Metanephros (tissue), 2 donors: ENCODE data around the genes CDCA4, GPR132 and BTBD6.

DNA sequence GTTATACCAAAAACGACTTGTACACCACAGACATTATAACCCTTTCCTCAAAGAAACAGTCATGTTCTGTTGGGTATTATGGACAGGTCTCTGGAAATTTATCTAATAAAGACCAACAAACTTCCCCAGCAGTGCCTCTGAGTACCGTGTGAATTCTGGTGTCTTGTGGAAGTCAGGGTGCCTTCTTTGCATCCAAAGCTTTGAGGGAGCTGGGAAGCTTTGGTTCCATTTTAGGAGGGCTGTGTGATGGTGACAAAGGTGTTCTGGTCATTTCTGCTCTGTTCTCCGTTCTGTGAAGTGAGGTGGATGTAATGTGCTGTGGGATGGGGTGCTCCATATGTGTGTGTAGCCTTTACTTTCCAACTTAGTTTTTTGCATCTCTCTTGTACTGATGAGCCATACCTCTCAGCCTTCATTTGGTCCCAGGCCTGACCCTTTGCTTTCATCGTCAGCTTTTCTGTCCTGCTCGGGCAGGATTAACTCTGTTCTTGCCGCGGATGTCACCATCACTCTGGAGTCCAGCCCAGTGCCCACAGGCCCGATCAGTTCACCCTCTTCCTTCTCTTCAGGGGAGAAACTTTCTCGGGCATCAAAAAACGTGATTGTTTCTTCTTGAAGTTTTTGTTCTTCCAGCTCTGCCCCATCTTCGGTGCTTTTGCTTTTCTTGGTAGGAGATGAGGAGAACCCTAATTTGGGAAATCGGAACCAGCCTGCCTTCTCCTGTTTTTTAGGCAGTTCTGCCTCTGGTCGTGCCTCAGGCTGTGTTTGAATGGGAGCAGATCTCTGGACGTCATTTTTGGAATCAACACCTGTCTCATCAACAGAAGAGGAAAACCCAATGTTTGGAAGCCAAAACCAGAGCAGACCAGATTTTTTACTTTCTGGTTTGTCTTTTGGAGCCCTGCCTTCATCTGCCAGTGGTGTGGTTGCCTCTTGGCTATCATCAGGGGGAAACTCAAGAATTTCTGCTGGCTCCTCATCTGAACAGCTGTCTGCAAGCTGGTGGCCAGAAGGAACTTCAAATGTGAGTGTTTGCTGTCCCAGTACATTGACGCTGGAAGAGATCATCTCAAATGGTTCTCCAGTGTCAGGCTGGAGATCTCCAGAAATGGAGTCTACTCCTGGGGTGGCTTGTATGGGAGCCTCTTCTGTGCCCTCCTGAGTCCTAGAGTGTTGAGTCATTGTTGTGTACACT, 13.4 kb downstream of the PLD4 start:
- RAMPAGE, long total RNA: no peak

- RAMPAGE, long total RNA: no peak
Measured at GRCh38 chr14:105020736-105021577, at the start of gene CDCA4. Gene CDCA4 (minus strand): TSS chr14:105021083.

GRCh38 chr14:105033295-105034198, 12.7 kb upstream of the CDCA4 start:
- RAMPAGE, long total RNA: no peak

GRCh38 chr14:105065340-105066295, at the start of gene GPR132:
Gene GPR132 (minus strand): TSS chr14:105065430.
- RAMPAGE, long total RNA: no peak

GRCh38 chr14:105092982-105093722, 27.9 kb upstream of the GPR132 start:
- RAMPAGE, long total RNA: no peak

DNA sequence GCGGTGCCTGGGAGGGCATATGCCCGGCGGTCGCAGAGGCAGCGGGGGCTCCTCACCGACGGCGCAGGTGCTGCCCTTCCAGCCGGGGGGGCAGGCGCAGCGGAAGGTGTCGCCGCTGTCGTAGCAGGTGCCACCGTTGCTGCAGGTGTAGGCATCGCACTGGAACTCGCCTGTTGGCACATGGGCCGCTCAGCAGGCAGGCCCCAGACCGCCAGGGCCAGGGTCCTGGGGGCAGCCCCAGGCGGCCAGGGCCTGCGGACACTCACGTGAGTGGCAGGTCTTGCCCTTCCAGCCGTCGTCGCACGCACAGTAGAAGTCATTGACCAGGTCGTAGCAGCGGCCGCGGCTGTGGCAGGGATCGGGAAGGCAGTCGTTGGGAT, 20.5 kb downstream of the JAG2 start:
- RAMPAGE, long total RNA: no peak

GRCh38 chr14:105199037-105199581, 18.0 kb upstream of the NUDT14 start:
- RAMPAGE, long total RNA: no peak

GRCh38 chr14:105248239-105248692, at the start of gene BTBD6:
Gene BTBD6 (plus strand): TSS chr14:105248533.
- RAMPAGE, long total RNA: no peak

DNA sequence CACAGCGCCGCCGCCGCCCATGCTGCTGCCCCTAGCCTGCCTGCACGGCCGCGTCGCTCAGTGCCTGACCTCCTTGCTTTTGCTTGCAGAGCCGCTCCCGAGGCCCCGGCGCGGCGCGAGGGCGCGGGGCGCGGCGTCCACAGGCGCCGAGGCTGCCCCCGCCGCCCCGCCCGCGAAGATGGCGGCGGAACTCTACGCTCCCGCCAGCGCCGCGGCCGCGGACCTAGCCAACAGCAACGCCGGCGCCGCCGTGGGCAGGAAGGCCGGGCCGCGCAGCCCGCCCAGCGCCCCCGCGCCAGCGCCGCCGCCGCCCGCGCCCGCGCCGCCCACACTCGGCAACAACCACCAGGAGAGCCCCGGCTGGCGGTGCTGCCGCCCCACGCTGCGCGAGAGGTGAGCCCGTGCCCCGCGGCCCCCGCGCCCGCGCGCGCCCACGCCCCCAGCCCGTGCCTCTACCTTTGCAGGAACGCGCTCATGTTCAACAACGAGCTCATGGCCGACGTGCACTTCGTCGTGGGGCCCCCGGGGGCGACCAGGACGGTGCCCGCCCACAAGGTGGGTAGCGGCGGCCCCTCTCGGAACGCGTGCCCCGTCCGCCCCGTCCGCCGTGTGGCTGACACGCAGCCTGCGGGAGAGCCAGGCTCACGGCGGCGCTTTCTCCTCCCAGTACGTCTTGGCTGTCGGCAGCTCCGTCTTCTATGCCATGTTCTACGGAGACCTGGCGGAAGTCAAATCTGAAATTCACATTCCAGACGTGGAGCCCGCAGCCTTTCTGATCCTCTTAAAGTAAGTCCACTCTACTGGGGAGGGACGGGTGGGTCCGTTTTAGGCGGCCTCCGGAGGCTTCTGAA, 585 bp downstream of the BTBD6 start:
- RAMPAGE, long total RNA: no peak

GRCh38 chr14:105366984-105367492, 31.3 kb upstream of the TEX22 start:
- RAMPAGE, long total RNA: no peak

GRCh38 chr14:105473590-105474437, 807 bp upstream of the CRIP2 start:
- RAMPAGE, long total RNA: no peak

- RAMPAGE, long total RNA: no peak
Measured at GRCh38 chr14:105479412-105480344, 5.1 kb downstream of the CRIP2 start.

GRCh38 chr14:105481721-105482601, 4.7 kb upstream of the CRIP1 start:
- RAMPAGE, long total RNA: no peak

- RAMPAGE, long total RNA: no peak
Measured at GRCh38 chr14:105527759-105528841, 1.7 kb downstream of the TMEM121 start.

GRCh38 chr14:105648209-105648706, 121.9 kb downstream of the TMEM121 start:
- RAMPAGE, long total RNA: no peak

- RAMPAGE, long total RNA: no peak
Measured at GRCh38 chr14:105707721-105708775, 181.7 kb downstream of the TMEM121 start.

DNA sequence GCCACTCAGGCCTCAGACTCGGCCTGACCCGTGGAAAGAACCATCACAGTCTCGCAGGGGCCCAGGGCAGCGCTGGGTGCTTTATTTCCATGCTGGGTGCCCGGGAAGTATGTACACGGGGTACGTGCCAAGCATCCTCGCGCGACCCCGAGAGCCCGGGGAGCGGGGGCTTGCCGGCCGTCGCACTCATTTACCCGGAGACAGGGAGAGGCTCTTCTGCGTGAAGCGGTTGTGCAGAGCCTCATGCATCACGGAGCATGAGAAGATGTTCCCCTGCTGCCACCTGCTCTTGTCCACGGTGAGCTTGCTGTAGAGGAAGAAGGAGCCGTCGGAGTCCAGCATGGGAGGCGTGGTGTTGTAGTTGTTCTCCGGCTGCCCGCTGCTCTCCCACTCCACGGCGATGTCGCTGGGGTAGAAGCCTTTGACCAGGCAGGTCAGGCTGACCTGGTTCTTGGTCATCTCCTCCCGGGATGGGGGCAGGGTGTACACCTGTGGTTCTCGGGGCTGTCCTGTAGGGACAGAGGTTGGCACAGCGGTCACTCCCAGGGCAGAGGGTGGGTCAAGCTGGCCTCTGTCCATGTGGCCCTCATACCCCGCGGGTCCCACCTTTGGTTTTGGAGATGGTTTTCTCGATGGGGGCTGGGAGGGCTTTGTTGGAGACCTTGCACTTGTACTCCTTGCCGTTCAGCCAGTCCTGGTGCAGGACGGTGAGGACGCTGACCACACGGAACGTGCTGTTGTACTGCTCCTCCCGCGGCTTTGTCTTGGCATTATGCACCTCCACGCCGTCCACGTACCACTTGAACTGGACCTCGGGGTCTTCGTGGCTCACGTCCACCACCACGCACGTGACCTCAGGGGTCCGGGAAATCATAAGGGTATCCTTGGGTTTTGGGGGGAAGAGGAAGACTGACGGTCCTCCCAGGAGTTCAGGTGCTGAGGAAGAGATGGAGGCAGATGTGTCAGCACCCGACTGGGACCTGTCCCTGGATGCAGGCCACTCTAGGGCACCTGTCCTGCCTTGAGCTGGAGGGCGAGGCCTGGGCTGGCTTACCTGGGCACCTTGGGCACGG, 243.0 kb downstream of the TMEM121 start:
- RAMPAGE, long total RNA: no peak

GRCh38 chr14:105917768-105918551, 391.6 kb downstream of the TMEM121 start:
- RAMPAGE, long total RNA: no peak

DNA sequence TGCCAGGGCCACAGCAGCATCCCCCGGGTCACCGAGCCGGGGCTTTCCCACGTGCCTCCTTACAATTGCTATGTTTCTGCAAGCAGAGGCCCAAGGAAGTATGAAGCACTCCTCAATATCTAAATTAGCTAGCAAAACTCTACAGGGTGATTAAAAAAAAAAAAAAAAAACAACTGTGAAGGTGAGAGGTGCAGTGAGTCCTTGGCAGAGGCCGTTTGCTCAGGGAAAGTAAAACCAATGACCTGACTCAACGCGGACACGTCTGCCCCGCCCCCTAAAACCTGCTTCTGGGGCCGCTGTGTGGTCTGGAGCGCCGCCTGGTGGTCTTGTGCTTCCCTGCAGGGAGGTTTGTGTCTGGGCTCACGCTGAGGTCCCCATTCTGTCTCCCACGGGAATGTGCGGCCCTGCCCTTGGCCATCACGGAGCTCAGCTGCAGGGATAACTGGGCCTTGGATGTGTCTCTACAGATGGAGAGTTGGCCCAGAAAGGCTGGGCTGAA, 418.5 kb downstream of the TMEM121 start:
- RAMPAGE, long total RNA: no peak

DNA sequence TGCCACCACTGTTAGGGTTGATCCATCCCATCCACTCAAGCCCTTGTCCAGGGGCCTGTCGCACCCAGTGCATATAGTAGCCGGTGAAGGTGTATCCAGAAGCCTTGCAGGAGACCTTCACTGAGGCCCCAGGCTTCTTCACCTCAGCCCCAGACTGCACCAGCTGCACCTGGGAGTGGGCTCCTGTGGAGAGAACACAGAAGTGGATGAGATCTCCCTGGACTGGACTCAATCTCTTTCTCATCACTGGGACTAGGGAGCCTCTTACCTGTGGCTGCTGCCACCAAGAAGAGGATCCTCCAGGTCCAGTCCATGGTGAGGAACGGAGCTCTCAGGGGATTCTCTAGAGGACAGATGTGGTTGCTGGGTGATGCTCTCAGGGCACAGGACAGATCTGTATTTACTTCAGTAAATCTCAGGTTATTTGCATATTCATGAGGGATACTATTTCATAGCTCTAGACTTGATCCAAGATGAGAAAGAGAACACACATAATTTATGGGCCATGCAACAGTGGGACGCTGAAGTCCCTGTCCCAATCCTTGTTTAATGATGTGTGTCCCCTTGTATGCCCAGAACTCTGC, 460.4 kb downstream of the TMEM121 start:
- RAMPAGE, long total RNA: no peak